Mesangial cell (primary cell): ENCODE data around the gene HELT.

DNA sequence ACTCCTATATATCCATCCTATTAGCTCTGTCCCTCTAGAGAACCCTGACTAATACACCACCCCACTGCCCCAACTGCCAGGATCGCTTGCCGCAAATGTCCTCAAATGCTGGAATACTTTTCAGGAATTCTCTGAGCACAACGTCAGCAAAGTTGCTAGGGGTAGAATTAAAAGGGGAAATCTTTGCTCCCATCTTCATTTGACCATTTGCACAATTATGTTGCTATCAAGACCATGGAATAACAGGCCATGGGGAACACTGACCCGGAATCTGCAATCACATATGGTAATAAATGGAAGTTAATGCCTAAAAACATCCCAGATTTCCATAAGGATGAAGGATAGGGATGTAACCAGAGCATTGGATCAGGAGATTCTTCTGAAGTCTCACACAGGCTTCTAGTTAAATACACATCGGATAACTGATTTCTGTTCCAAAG is 29.4 kb downstream of the ACSL1 start:
- RAMPAGE, long total RNA, result no peak

- RAMPAGE, long total RNA, result start-site peak on the minus strand at chr4:184805666-184805759, 41 reads
Observed at GRCh38 chr4:184805193-184805984, 20.4 kb downstream of the ACSL1 start.

- RAMPAGE, long total RNA, result no peak
Observed at GRCh38 chr4:184824548-184824957, 1.2 kb downstream of the ACSL1 start.

GRCh38 chr4:184850696-184851796 is 25.3 kb upstream of the ACSL1 start:
- RAMPAGE, long total RNA, result no peak

- RAMPAGE, long total RNA, result no peak
Observed at GRCh38 chr4:184898755-184899181, 73.0 kb upstream of the ACSL1 start.

- RAMPAGE, long total RNA, result no peak
Observed at GRCh38 chr4:185017919-185018668, at the start of gene HELT. Gene HELT, plus strand, starts transcription at chr4:185018490.

GRCh38 chr4:185144867-185145317 is 1.8 kb downstream of the SLC25A4 start:
- RAMPAGE, long total RNA, result no peak

DNA sequence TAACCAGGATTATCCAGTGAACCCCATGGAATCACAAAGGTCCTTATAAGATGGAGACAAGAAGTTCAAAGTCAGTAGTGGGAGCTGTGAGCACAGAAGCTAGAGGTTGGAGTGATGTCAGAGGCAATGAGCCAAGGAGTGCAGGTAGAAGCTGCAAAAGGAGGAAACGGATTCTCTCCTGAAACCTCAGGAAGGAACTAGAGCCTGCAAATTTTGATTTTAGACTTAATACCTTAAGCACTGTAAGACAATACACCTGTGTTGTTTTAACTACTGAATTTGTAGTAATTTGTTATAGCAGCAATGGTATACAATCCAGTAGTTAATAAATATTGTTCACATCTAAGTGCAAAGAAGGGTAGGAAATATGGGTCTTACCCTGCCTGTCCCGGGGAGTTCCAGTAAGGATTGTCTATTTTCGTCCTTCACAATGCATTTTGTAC is 890 bp upstream of the CFAP97 start:
- RAMPAGE, long total RNA, result no peak

- RAMPAGE, long total RNA, result no peak
Observed at GRCh38 chr4:185332204-185333229, 63.2 kb downstream of the LRP2BP start.

- RAMPAGE, long total RNA, result no peak
Observed at GRCh38 chr4:185351252-185351752, 44.4 kb downstream of the LRP2BP start.

DNA sequence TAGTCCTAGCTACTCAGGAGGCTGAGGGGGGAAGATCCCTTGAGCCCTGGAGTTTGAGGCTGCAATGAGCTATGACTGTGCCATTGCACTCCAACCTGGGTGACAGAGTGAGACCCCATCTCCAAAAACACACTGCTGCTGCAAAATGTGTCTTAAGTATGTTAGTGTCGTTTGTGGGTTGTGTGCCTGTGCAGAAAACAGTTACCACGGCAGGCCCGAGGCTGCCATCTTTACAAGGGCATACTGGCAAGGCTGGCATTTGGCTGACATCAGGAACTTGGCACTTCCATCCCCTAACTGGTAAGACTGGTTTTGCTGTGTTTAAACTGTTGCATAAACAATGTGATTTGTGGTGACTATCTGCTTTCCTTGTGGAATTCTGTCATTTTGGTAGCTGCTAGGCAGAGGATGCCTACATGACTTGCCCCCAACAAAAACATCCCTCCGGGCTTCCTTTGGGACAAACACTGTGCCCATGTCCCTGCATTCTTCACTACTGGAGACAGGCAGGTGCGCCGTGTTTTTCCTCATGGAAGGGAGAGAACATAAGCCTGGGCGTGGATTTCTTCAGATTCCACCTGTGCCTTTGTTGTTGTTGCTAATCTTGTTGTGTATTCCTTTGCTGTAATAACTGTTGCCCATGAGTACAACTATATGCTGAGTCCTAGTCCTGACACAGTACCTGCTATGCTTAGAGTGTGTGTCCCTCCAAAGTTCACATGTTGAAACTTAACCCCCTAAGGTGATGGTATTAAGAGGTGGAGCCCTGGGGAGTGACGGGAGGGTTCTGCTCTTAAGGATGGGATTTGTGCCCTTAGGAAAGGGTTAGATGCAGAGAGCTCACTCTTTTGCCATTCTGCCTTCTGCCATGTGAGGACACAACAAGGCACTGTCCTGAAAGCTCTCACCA is 12.1 kb downstream of the LRP2BP start:
- RAMPAGE, long total RNA, result no peak

GRCh38 chr4:185384563-185385224 is 11.0 kb downstream of the LRP2BP start:
- RAMPAGE, long total RNA, result no peak

GRCh38 chr4:185508128-185508787 is 27.0 kb downstream of the PDLIM3 start:
- RAMPAGE, long total RNA, result no peak

DNA sequence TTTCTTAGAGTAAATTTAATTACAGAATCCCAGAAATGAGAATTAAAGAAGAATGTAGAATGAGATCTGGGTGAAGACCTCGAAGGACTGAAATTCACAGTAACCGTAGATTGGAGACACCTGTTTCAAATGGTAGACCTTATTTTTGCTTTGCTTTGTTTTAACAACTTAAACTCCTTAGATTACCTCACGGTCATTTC is 12.5 kb downstream of the PDLIM3 start:
- RAMPAGE, long total RNA, result no peak

DNA sequence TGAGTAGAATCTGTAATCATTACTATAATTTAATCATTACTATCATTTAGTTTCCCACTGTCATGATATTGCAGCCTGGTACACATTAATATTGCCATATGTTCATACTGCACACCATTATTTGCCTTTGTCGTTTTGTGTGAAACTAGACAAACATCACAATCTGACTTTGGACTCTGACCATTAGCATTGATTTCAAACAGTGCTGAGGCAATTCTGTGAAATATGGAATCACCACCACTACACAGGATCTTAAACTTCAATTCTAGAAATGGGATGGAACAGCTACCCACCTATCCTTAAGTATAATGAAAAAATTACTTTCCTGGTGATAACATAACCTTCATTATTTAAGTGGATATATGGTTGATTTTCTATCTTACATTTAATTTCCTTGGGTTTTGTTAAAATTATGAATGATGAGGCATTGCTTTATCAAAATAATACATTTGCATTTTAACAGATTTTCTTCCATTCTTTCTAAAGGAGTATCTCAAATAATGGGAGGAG is 98.2 kb downstream of the SORBS2 start:
- RAMPAGE, long total RNA, result no peak

GRCh38 chr4:185721667-185722379 is 90.2 kb downstream of the SORBS2 start:
- RAMPAGE, long total RNA, result no peak

DNA sequence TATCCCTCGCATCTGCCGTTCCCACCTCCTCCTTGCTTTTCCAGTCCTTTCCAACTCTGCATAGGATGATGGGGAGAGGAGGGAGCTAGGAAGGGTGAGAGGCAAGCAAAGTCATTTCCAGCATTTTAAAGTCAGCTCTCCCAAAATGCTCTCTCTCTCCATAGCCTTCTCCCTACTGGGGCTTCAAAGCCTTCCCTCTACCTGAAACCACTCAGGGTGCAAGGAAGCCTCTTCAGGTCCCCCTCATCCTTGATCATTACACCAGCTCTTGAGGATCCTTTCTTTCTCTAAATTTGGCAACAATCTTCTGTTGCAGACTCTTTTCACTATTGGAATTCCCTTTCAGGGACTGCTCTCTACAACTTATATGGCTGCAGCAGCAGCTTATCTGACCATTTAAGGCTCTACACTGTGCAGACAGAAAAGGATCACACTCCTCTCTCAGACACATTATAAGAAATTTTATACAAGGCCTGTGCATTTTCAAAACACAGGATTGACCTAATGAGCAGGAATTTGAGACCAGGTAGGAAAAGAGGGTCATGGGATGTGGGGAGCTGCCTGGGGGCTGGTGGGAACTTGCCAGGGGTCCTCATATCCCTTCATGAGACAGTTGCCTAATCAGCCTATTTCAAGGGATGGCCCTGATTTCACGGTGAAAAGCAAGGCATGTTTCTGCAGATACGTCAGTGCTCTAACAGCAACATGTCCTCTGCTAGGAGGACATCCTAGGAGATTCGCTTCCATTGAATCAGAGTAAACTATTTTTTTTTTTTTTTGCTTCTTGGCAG is 77.2 kb downstream of the SORBS2 start:
- RAMPAGE, long total RNA, result no peak

DNA sequence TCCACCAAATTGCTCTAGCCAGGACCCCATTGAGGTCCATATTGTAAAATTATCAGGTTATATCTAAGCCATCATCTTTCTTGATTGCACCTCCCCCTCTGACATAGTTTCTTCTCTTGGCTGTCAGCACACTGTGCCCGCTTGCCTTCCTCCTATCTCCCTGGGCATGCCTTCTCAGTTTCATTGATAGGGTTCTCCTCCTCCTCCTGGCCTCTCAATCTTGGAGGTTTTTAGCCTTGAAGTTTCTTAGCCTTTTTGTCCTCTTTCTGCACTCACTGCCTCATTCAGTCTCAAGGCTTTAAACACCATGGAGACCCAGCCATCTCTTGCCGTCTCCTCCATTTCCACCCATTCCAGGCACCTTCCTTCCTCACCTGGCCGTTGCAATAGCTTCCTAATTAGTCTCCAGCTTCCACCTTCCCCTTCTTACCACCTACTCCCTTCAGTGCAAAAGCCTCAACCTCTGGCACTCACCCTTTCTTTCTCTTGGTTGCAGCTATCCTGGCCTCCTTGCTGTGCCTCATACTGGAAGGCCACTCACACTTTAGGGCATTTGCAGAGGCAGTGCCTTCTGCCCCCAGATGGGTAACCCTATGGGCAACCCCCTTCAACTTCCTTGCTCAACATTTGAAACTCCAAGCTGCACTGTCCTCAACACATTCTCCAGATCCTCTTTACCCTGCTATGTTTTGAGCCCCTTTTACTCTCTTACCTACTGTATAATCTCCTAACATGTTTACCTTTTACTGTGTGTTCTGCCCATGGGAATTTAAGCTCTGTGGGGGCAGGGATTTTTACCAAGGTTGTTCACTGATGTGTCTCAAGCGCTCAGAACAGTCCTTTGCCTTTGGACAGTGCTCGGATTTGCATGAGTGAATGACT is 53.5 kb downstream of the SORBS2 start:
- RAMPAGE, long total RNA, result no peak

GRCh38 chr4:185784485-185785181 is 27.4 kb downstream of the SORBS2 start:
- RAMPAGE, long total RNA, result no peak

- RAMPAGE, long total RNA, result no peak
Observed at GRCh38 chr4:186144392-186145261, 46.7 kb upstream of the CYP4V2 start.